Vagina (tissue), 1 donor: ENCODE measurements around a stretch of chr7.

DNA sequence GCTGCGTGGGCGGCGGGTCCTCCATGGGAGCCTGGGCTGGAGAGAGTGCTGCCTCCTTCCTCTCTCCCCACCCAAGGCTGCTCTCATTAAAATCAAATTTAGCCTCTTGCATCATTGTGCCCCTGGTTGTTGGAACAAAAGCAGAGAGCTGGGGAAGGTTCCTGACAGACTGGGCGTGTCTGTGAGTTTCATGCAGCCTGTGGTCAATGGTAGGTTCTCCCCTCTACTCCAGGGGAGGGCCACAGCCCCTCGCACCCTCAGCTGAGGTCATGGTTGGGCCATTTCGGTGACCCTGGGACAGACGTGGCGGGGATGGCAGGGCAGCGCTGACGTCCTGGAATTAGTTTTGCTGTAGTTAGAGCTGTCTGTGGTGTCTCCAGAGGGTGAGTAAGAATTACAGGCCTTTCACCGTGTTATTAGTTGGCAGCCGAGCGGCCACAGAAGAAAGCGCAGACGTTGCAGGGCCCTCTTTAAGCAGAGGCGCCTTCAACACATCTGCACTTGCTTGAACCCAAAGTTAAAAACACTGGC lies 2.6 kb downstream of the FAM20C start:
- PRO-cap, result bidirectional peak, plus-strand start at position 179 of the sequence, minus-strand start at position 79 of the sequence
- RAMPAGE, long total RNA, result no peak

GRCh38 chr7:230853-231450 lies 38.6 kb downstream of the FAM20C start:
- PRO-cap, result no peak
- RAMPAGE, long total RNA, result start-site peak on the plus strand at chr7:230997-231053, 6 reads

GRCh38 chr7:326721-327299 lies 36.8 kb downstream of the FOXL3 start:
- PRO-cap, result no peak
- RAMPAGE, long total RNA, result no peak

DNA sequence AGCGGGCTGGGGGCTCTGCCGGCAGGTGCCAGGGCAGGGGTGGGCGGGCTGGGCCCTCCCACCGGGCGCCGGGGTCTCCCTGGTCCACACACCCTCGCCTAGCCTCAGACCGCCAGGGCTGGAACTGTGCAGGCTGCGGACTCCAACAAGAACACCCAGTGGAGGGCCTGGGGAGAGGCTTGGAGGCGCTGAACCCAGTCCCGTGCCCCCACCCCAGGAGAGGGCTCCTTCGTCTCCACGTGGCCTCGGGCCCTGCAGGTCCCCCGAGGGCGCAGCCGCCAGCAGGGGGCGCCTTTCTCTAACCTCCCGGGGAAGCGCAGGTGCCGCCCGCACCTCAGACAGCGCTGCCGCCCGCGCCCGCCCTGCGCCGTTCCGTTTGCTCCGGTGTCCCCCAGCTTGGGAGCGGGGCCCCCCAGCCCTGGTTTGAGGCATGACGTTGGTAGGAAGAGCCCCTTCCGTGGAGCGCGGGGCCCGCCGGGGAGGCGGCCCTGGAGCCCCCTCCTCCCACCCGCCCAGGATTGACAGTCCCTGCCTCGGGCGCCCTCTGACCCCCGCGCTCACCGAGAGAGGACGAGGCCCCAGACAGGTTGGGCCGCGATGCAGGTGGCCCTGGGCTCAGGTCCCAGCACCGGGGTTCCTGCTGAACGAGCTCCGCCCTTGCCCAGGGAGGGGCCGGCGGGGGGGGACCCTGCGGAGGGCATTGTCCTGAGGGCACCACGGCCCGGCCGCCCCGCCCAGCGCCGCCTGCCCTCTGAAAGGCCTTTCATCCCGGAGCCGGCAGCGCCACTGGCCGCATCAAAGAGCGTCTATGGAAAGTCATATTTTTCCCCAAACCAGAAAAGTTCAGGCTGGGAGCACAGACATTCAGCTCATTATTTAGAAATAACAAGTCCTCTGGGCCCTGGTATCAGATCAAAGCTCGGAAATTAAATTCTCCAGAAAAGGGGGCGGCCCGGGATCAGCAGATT lies 42.8 kb downstream of the FOXL3 start:
- PRO-cap, result no peak
- RAMPAGE, long total RNA, result no peak

- PRO-cap, result no peak
- RAMPAGE, long total RNA, result no peak
Measured at GRCh38 chr7:435107-435579, 84.5 kb downstream of the PDGFA start.

- PRO-cap, result no peak
- RAMPAGE, long total RNA, result no peak
Measured at GRCh38 chr7:460497-461113, 59.0 kb downstream of the PDGFA start.

- PRO-cap, result no peak
- RAMPAGE, long total RNA, result no peak
Measured at GRCh38 chr7:494189-494883, 25.3 kb downstream of the PDGFA start.

- PRO-cap, result no peak
- RAMPAGE, long total RNA, result no peak
Measured at GRCh38 chr7:500761-501398, 18.8 kb downstream of the PDGFA start.

DNA sequence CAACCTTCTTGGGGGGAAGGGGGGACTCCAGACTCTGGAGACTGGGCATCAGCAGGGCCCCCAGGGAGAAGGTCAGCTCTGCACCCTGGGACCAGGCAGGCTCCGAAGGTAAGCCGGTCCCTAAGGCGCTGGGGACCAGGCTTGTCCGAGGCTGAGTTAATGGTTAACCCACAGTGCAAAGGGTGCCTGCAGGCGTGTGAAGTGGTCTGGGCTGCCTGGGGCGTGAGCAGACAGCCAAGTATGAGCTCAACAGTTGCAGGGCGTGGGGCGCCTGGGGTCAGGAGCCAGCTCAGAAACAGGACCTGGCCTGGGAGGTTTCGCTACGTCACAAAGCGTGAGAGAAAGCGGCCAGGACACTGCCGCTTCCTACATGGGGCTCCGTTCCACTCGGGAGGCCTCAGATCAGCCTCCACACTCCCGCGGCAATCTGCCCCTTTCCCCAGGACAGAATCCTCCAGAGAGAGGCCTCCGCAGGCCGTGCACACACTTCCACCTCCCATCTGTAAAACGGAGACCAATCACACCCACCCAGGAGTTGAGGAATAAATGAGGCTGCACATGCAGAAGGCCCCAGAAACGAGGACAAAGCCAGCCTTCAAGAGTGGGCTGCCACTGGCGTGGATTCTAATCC lies 16.0 kb downstream of the PDGFA start:
- PRO-cap, result no peak
- RAMPAGE, long total RNA, result no peak

GRCh38 chr7:514441-514792 lies 5.2 kb downstream of the PDGFA start:
- PRO-cap, result no peak
- RAMPAGE, long total RNA, result no peak

- PRO-cap, result no peak
- RAMPAGE, long total RNA, result no peak
Measured at GRCh38 chr7:540020-540266, 20.3 kb upstream of the PDGFA start.

DNA sequence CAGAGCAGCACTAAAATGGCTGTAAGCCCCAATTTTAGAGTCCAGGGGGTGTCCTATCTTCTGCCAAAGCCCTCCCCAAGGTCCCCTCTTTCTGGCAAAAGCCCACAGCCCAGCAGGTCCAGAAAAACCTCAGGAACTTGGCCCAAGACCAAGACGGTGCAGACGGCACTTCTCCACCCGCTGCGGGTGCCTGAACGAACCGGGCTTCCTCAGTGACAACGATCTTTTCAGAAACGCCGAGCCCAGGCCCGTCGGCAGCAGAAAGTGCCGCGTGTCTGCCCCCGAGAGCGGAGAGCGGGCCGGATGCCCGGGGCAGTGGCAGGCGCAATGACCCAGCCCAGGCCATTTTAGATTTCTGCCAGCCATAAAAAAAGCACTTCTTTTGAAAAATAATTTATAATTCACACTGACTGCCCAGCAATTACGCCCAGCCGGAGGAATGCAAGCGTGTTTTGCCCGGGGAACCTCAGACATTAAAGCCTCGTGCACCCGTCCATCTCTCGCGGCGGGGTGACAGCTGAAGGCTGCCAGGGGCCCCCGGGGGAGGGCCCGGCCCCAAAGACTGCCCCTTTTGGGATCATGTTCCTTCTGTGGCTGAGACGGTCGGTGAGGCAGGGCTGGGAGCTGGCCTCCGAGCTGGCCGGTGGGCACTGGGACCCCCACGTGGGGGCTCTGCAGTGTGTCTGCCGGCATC lies 71.1 kb upstream of the PDGFA start:
- PRO-cap, result no peak
- RAMPAGE, long total RNA, result no peak

- PRO-cap, result no peak
- RAMPAGE, long total RNA, result no peak
Measured at GRCh38 chr7:620104-620625, 100.5 kb upstream of the PDGFA start.

- PRO-cap, result bidirectional peak, plus-strand start at chr7:816643, minus-strand start at chr7:816386
- RAMPAGE, long total RNA, result no peak
Measured at GRCh38 chr7:816013-816561, 16.2 kb upstream of the SUN1 start.

- PRO-cap, result no peak
- RAMPAGE, long total RNA, result no peak
Measured at GRCh38 chr7:843312-843662, 11.0 kb downstream of the SUN1 start.

- PRO-cap, result no peak
- RAMPAGE, long total RNA, result no peak
Measured at GRCh38 chr7:847749-848194, 15.5 kb downstream of the SUN1 start.

- PRO-cap, result no peak
- RAMPAGE, long total RNA, result no peak
Measured at GRCh38 chr7:877619-878359, 1.4 kb downstream of the GET4 start.

DNA sequence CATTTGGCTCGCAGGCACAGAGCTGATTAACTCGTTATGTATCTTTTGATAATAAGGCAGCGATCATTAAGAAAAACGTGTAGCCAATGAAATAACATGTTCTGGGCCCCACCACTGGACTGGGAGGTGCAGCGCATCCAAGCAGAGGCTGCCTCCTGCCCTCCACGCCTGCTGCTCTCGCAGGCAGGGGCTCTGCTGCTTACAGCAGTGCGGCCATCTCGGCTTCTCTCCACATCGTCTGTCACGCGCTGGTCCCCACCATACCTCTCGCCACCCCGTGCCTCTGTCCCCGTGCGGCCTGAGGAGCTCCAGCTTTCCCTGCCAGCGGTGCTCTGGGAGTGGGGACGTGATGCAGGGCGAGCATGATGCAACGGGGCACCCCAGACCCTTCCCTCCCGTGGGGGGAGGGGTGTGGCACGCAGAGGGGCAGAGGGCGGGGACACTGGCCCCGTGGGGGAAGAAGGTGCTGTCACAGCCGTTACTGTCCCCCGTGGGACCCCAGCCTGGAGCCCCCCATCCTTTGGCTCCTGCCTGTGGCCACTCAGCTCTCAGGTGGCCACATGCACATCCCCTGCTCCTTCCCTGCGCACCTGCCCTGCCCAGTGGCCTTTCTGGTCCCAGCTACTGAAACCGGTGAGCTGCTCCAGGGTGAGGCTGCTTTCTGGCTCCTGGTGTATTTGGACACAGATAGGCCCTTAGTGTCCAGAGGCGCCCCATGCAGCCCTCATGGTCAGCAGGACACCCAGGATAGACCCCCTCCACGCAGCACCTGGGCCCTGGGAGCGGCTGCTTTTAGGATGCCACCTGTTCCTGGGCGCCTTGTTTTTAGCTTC lies 9.0 kb downstream of the GET4 start:
- PRO-cap, result no peak
- RAMPAGE, long total RNA, result no peak

- PRO-cap, result no peak
- RAMPAGE, long total RNA, result no peak
Measured at GRCh38 chr7:898336-899234, 22.2 kb downstream of the GET4 start.

DNA sequence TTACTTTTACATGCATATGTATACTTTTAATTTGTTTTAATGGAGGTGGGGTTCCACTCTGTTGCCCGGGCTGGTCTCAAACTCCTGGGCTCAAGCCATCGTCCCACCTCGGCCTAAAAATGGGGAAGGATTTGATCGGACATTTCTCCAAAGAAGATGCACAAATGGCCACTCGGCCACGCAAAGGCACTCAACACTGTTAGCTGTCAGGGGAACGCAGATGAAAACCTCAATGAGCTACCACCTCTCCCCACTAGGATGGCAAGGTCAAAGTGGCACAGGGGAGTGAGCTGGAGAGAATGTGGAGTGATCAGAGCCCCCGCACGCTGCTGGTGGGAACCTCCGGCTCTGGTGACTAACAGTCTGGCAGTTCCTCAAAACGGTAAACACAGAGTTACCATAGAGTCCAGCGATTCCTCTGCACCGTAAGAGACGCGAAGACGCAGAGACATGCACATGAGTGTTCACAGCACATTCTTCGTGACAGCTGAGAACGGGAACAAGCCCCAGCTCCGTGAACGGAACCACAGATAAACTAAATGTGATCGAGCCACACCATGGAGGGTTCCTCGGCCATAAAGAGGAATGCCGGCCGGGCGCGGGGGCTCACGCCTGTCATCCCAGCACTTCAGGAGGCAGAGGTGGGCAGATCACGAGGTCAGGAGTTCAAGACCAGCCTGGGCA lies 25.9 kb downstream of the ADAP1 start:
- PRO-cap, result bidirectional peak, plus-strand start at position 474 of the sequence, minus-strand start at position 357 of the sequence
- RAMPAGE, long total RNA, result no peak